ENCODE measurements around a stretch of chr10.

GRCh38 chr10:133378-133916 lies 1.8 kb upstream of the ZMYND11 start:
- RRBS, 2 experiments = no CpG with 5 or more reads among the region's 5 CpGs

DNA sequence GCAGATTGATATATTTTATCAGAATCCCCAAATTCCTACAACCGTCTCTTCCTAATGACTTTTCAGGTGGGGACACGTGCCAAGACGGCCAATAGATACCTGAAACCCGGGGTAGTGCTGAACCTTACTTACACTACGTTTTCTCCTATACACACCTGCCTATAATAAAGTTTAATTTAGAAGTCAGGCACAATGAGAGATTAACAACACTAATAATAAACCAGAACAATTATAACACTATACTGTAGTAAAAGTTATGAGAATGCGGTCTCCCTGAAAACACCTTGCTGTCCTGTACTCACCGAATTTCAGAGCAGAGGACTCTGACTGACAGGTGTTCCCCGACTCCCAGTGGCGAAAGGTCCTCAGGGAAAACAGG lies 1.3 kb upstream of the ZMYND11 start:
- RRBS, 2 experiments = no CpG with 5 or more reads among the region's 9 CpGs

DNA sequence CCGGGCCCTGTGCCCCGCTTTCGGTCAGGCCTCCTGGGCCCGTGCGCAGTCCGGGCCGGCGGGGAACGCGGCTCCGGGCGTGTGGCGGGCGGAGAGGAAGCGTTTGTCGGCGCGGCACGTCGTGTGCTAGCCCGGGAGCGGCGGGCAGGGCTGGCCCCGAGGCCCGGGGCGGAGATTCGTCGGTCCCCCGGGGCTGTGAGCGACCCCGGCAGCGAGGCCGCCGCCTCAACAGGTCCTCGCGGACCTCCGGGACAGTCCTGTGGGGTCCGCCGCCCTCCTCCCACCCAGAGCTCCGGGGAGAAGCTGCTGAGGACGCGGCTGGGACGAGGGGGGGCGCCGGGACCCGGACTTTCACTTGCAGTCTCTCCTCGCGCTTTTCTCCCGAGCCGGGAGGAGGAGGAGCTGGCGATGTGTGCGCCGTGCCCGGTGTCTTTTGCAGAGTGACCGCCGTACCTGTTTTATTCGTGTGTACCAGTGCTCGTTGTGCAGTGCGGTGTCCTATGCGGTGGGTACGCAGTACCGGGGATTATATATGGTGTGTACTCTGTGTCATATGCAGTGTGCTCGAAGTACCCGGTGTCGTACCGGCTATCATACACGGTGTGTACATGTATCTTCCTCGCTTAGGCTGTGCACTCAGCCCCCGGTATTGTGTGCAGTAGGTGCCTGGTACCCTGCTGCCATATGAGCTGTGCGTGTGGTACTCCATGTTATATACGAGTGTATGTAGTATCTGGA lies 827 bp downstream of the ZMYND11 start:
- RRBS, 2 experiments = under 1 to 1% methylated on average over 46 of the region's 71 CpGs

DNA sequence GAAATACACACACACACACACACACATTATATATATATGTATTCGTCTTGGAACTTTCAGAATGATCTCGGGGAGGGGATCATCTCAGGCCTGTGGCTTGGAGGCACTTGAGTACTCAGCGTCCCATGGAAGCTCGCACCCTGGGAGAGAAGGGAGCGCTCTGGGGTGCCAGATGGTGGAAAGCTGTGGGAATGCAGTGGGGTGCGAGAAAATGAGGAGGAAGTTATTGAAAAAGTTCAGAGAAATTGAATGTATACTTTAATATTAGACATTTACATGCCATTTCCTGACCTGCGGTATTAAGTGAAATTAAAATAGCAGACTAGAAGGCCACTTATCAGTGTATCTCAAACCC lies 66.3 kb downstream of the ZMYND11 start:
- RRBS, 2 experiments = no CpG with 5 or more reads among the region's 7 CpGs

GRCh38 chr10:260755-261527 lies 125.7 kb downstream of the ZMYND11 start:
- RRBS, 2 experiments = no CpG with 5 or more reads among the region's 20 CpGs

- RRBS, 2 experiments = no CpG with 5 or more reads among the region's 16 CpGs
Observed at GRCh38 chr10:329276-330117, 194.2 kb downstream of the ZMYND11 start.

DNA sequence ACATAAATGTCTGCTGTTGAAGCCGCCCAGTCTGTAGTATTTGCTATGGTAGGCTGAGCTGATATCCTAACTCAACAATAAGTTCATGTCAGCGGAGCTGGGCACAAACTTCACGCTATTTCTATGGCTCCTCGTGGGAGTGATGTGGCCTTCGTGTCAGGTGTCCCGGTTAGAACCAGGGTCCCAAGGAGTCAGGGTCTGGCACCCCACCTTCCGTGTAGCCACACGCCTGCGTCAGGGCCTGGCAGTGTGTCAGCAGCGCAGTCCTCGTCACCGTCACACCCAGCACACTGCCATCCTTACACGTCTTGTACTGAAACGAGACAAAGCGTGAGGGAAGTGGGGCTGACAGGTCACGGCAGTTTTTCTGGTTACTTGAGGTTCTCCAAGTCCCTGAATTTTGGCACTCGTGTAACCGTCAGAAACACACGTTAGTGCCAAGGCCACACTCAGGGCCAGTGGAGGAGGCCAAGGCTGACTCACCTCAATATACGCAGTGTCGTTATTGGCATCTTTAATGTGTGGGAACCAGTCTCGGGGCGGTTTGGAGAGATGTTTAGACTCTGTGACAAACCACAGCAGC lies 254.6 kb downstream of the ZMYND11 start:
- RRBS, 2 experiments = no CpG with 5 or more reads among the region's 23 CpGs

GRCh38 chr10:437377-437718 lies 252.1 kb downstream of the DIP2C start:
- RRBS, 2 experiments = no CpG with 5 or more reads among the region's 7 CpGs

DNA sequence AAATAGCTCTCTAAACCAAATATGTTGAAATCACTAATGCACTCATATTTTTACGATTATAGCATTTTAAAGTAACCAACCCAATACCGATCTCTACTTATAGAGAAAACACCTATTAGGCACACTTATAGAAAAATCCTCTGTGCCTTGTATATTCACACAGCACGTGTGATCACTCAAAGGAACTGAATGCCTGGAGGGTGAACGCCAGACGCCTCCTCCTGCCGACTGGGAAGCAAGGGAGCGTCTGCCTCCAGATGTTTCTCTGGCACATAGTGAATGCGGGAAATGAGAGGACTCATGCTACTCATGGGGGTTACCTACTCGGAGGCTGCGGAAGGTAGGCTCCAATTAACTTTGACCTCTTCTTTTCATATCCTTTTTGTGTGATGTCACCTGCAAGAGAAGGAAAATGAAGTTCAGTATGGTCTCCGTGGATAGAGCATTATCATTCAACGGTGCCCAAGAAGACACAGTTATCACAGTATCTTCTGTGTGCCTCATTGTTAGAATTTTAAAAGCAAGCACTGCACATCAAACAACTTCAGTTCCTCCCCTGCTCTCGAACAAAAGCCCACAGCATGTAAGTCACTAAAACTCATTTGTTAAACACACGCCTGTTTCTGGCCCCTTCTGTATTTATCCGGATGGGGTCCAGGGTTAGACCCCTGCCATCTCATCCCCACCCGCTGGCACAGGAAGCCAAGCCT lies 203.2 kb downstream of the DIP2C start:
- RRBS, 2 experiments = 98 to 99% methylated on average over 2 of the region's 16 CpGs

GRCh38 chr10:490794-491542 lies 198.5 kb downstream of the DIP2C start:
- RRBS, 2 experiments = 88 to 95% methylated on average over 6 of the region's 24 CpGs

DNA sequence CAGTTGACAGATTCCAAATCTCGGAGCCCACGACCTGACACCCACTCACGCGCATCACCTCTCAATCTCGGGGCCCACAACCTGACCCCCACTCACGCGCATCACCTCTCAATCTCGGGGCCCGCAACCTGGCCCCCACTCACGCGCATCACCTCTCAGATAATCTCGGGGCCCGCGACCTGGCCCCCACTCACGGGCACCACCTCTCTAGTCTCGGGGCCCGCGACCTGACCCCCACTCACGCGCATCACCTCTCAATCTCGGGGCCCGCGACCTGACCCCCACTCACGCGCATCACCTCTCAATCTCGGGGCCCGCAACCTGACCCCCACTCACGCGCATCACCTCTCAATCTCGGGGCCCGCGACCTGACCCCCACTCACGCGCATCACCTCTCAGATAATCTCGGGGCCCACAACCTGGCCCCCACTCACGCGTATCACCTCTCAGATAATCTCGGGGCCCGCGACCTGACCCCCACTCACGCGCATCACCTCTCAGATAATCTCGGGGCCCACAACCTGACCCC lies 105.1 kb downstream of the DIP2C start:
- RRBS, 2 experiments = no CpG with 5 or more reads among the region's 43 CpGs

- RRBS, 2 experiments = no CpG with 5 or more reads among the region's 9 CpGs
Observed at GRCh38 chr10:600899-601524, 88.5 kb downstream of the DIP2C start.

GRCh38 chr10:607754-608163 lies 81.7 kb downstream of the DIP2C start:
- RRBS, 2 experiments = no CpG with 5 or more reads among the region's 8 CpGs

DNA sequence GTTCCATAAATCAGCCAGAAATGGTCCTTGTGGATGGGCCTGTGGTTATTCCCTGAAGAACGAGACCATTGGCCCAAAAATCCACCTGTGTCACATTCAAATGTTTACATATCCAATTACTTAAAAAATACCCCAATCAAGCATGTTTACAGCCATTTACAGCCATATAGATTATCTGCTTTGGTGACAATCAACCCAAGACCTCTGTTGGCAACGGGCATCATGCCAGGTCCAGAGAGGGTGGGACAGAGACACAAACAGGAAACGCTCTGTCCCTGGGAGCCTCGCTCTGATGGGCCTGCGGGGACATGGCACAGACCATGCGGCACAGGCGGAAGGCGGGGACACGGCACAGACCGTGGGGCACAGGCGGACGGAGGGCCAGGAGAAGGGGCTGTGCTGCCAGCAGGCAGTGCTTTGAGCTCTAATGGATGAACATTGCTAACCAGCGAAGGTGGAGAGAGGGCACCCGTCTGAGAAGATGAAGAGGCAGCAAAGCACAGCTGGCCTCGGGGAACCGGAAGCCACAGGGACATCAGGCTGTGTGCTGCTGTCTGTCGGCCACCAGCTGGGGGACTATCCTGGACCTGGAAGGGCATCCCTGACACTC lies 61.1 kb downstream of the DIP2C start:
- RRBS, 2 experiments = no CpG with 5 or more reads among the region's 17 CpGs

DNA sequence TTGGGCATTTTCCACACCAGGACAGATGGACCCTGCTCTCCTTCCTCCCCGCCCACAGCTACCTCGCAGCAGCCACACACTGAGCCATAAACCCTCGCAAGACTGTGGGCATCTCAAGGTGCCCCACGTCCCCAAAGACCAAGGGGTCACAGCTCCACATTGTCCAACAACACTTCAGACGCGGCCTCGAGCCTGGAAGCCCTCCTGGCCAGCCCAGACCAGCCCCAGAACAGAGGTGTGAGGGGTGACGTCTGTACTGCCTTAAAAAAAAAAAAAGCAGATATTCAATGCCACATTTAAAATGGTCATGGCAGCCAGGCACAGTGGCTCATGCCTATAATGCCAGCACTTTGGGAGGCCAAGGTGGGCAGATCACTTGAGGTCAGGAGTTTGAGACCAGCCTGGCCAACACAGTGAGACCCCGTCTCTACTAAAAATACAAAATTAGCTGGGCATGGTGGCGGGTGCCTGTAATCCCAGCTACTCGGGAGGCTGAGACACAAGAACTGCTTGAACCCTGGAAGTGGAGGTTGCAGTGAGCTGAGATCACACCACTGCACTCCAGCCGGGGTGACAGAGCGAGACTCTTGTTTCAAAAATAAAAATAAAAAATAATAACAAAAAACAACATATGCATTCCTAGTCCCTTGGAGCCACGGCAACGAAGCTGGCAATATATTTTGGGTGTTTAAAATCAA lies 36.5 kb downstream of the DIP2C start:
- RRBS, 2 experiments = no CpG with 5 or more reads among the region's 15 CpGs

- RRBS, 2 experiments = 84 to 98% methylated on average over 3 of the region's 26 CpGs
Observed at GRCh38 chr10:806172-807104, 117.0 kb upstream of the DIP2C start.

DNA sequence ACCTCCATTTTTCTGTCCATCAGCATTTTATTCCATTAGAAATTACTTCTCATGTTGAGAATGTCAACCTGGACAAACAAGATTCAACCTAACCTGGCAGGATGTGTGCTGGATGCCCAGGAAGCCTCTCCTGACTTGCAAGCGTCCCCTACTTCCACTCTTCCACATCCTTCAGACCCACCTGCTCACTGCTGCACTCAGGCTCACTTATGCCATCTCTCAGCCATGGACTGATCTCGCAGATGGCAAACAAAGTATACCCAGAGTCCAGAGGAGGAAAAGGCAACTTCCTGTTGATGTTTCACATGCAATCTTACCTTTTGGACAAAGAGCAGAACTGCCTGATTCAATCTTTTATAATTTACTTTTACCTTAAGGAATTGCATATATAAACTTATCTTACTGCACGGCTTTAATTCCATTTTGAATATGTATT lies 28.5 kb downstream of the LARP4B start:
- RRBS, 2 experiments = no CpG with 5 or more reads among the region's 3 CpGs

DNA sequence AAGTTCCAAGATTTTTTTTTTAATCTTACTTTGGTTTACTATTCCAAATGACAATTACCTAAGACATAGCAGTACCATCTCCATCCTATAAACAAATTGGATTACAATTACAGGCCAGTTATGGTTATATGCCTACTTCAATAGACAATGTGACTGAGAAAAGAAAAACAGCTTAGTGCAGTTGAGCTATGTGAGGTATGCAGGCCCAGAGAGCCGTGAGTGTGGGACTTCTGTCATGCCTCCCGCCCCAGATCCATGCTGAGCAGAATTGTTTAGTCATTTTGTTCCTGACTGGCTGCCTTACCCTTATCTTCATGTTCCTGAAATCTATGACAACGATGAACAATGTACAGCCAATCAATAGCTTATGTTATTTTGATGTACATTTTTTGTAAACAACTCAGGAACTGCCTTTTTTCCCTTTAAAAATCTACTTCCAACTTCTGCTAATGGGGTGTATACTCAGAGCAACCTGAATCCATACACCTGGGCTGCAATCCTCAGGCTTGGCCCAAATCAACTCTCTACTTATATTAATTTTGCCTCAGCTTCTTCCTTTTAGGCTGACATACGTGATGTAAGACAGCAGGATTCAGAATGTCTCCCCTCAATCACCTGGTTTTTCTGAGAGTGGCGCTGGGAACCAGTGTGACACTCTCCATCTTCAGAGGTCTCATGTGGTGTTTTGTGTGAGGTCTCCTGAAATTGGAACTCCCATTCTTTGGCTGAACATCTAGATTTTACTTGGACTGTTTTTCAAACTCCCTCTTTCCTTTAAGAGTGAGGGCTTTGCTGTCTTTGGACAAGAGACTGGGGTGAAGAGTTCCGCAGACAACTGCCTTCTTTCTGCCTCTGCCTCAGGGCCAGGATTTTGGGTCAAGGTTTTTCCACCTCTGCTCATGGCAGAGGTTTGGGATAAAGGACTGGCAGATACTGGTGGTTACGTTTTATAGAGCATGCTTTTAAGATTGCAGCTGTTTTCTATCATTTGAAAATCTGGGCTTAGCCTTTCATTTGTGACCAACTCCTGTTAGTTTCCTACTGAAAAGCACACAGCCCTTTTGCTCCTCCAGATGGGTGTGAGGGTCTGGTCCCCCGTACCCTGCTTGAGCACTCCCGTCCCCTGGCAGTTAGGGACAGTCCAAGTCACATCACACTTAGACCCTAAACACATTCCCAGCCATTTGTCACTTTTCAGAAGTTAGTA lies 21.3 kb downstream of the LARP4B start:
- RRBS, 2 experiments = no CpG with 5 or more reads among the region's 9 CpGs

GRCh38 chr10:913223-914186 lies 18.0 kb downstream of the LARP4B start:
- RRBS, 2 experiments = no CpG with 5 or more reads among the region's 8 CpGs

DNA sequence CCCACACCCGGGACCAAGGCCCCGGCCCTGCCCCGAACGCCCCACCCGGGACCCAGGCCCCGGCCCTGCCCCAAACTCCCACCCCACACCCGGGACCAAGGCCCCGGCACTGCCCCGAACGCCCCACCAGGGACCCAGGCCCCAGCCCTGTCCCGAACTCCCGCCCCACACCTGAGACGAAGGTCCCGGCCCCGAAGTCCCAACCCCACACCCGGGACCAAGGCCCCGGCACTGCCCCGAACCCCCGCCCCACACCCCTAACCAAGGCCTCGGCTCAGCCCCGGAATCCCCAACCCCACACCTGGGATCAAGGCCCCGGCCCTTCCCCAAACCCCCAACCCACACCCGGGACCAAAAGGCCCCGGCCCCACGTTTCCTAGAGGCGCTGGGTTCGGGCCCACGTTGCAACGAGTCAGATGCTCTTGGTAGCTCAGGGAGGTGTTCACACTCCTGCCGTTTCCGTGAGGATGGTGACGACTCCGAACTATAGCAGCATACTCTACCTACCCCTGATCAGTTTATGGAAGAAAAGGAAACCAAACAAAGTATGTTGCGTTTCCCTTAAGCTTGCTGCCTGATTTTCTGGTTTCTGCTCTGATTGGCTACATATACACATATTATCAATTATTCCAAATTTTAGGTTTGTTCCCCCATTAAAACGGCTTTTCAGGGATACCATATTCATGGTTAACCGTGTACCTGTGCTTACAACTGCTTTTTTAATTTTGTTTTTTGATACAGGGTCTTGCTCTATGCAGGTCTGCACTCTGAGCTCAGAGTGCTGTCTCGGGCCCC lies 1.3 kb upstream of the LARP4B start:
- RRBS, 2 experiments = 25 to 38% methylated on average over 12 of the region's 37 CpGs

Measured in LNCaP clone FGC (cell line).